Right atrium auricular region (tissue), 2 donors: Measurements from ENCODE around the genes MACROH2A1, TIFAB and BRD8.

DNA sequence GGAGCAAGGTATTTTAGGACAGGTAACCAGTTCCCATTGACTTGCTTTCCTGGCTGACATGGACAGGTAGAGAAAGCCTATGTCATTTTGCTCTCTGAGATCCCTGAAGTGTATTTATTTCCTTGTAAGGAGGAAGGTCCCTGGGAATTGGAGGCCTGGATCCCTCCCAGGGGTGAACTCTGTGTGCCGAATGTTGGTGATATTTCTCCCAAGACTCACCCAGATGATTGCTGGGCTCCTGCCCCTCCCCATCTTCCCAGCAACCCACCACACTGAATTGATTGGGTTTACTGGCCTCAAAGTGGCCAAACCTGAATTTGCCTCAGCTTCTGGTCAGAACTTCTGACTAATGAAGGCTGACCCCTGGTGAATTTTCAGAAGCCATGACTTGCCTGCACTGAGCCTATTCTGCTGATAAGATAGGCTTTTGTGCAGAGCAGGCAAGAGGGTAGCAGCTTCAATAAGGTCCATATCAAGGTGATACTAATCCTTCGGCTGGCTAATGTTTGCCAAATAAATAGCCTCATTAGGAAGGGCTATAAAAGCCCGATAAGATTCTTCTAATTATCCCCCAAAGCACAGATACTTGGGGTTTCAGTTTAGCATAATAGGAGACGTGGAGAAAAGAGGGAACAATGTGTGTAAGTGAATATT is 152.8 kb upstream of the PITX1 start:
- PRO-cap, result no peak
- RAMPAGE, long total RNA, 2 experiments, result no peak in any of the 2 experiments

DNA sequence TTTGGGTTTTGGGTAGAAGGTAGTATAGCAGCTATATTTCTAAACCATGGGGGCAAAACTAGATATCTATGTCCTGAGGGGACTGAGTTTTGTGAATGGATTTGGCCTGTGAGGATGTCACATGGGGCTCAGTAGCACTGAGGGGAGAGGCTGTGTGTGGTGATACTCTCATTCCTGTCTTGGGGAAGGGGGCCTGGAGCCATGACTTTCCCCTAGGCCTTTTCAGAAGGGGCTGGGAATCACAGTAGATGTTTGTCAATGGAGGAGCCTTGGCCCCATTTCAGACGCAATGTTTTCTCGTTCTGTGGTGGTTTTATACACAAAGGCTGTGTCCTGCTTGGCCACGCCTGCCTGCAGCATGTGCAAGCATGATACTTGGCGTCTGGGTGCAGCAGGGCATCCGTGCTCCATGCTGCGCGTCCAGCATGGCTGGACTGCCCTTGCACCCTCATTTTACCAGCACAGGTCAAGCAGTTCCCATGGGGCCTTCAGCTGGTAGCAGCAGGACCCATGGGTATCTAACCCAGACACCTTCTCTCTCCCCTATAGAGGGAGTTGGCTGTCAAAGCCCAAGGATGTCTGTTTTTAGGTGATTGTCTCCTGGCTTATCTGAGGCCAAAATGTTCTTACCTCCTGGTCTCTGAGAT is 158.2 kb upstream of the PITX1 start:
- PRO-cap, result no peak
- RAMPAGE, long total RNA, 2 experiments, result no peak in any of the 2 experiments

DNA sequence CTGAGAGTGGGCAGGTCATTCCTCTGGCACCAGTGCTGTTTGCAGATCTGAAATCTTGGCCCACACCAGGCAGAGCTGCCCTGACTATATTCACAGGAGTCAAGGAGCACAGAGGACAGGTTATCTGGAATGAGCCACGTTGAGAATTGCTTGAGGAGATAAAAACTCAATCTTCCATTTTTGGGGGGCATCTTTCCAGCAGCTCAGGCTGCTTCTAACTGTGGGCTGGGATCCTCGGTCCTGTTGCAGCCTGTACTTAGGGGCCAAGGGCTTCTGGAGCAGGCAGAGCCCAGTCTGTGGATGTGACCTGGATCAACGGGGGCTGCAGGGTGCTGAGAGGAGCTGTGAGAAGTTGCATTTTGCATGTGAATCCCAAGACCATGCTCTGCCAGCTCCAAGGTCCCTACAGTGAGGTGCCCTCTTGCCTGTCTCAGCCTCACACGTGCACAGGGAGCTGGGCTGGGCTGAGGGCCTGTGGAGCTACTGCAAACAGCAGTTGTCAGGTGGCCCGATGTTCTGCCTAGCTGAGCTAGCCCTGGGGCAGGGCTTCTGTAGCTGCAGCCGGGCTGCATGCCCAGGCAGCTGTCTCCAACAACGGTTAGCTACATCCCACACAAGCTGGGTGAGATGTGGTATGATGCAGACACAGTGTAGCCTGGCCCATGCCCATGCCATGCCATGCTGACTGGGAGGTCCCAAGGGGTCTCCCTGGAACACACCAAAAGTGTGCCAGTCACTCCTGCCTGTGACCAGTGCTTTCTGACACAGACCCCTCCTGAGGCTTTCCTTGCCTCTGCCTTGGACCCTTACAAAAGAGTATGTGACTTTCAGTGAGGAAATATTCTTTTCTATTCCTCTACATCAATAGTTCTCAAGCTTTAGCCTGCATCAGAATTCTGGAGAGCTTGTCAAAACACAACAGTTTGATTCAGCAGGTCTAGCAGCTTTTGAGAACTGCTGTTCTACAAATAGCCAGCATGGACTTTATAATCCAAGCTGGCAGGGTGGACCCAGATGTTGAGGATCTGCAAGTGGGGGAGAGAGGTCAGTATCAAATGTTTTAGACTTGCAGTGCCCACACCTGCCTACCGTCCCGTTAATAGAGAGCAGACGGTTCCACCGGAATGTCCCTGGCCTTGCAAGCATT is 62.0 kb downstream of the MACROH2A1 start:
- PRO-cap, result no peak
- RAMPAGE, long total RNA, 2 experiments, result no peak in any of the 2 experiments

- PRO-cap, result unidirectional peak, minus-strand start at chr5:135378252
- RAMPAGE, long total RNA, 2 experiments, result no peak in any of the 2 experiments
Measured at GRCh38 chr5:135377735-135378381, 21.2 kb downstream of the MACROH2A1 start.

DNA sequence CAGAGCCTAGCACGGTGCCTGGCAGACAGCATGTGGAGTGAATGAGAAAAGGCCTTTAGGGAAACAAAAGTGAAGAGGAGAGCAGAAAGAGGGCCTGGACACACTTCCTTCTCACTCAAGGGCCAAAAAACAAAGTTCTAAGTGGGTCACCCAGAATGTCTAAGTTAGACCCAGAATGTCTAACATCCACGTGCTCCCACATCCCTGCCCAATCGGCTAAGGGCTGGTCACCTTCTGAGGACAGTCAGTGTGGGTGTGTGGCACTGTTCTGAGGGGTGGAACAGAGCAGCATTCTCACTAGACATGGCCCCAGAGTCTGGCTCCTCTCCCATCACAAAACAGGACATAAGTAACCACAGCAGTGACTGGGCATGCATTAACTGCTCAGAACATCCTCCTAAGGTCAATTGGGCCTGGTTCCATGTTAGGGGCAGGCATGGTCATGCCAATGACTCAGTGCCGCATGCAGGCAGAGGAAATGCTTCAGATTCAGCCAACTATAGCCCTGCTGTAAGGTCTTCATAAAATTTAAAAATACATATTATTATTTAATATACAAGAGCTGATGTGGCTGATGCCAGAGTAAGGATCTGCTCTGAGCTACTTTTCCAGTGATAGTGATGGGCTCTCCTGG is 13.0 kb downstream of the MACROH2A1 start:
- PRO-cap, result no peak
- RAMPAGE, long total RNA, 2 experiments, result no peak in any of the 2 experiments

- PRO-cap, result bidirectional peak, plus-strand start at chr5:135399281, minus-strand start at chr5:135399224
- RAMPAGE, long total RNA, 2 experiments, result start-site peak on the minus strand in 2 of 2 experiments, at chr5:135399139-135399208 at its widest, 636 to 1,040 reads per replicate
Measured at GRCh38 chr5:135399122-135400050, at the start of gene MACROH2A1. Gene MACROH2A1 (minus strand): TSS chr5:135399231.

DNA sequence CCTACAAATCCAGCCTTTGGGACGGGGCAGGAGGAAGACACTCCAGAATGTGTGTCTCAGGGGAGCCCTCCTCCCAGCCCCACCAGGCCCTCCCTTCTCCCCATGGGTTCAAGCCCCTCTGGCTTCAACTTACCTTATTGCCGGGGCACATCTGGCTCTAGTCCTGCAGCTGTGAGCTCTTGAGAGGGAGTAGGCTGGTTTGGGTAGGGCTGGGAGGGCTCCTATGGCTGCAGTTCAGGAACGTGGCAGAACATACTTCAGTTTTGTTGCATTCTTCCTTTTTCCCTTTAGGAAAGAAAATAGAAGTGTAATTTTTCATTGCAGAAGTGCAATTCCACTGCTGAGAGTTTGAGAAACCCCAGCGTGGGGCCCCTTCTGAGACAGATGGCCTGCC is at the start of gene TIFAB:
TSS of gene TIFAB (minus strand) at position 276 of the 394 bp plus-strand sequence.
- PRO-cap, result no peak
- RAMPAGE, long total RNA, 2 experiments, result no peak in any of the 2 experiments

- PRO-cap, result no peak
- RAMPAGE, long total RNA, 2 experiments, result no peak in any of the 2 experiments
Measured at GRCh38 chr5:135560766-135561220, 18.0 kb downstream of the CXCL14 start.

DNA sequence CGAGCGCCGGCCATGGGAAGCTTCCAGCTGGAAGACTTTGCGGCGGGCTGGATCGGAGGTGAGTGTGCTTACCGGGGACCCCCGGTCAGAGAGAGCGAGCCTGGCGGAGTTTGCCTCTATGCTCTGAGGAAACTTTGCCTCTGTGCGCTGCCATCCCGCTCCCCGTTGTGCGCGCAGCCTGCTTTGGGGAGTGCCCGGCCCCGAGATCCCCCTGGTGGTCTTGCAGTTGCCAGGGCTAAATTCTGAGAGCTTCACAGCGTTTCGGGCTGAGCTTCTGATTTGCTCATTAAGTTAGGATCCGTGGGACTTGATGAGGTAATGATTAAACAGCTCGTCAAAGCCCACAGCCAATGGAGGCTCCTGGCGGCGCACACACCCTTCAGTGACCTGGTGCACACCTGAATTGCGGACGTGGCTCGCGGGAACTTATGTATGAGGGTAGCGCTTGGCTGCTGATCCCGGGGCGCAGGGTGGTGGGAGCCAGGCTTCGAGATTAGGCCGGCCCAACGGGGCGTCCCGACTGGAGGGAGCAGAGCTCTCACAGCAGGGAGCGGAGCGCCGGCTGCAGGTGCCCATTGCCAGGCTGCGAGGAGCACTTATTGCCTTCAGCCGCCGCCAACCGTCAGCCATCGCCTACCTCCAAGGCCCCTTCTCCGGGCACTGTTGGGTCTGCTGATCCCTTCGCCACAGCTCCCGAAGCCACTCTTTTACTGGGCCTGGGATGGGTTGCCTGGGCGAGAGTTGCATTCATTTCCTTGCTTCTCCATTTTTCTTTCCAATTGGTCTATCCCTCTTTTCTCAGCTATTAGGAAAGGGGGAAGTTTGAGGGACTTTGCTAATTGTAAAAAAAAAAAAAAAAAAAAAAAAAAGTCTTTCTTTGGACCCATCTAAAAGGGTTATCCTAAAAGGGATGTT is 630 bp downstream of the SLC25A48 start:
- PRO-cap, result no peak
- RAMPAGE, long total RNA, 2 experiments, result no peak in any of the 2 experiments

DNA sequence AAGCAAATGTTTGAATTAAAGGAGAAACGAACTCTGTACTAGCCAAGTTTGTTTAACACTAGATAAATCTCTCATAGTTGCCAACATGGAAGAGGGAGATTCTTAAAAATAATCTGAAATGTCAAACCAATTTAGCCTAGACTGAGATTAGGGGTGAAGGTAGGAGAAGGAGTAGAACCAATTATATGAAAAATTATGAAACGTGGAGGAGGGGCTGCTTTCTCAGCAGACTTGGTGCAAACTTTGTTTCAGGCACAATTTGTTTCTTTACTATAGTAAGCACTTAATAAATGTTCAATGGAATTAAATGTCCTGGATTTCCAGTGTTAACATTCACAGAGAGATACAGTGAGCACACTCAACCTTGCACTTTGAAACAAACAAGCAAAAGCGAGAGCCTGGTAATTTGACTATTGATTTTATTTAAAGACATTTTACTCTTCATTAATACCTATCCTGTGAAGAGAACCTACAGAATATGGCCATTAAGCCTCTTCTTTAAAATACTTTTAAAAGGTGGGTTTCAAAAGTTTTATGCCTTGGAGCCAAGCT is 992 bp downstream of the LECT2 start:
- PRO-cap, result no peak
- RAMPAGE, long total RNA, 2 experiments, result no peak in any of the 2 experiments

- PRO-cap, result no peak
- RAMPAGE, long total RNA, 2 experiments, result no peak in any of the 2 experiments
Measured at GRCh38 chr5:136059040-136059375, 30.2 kb downstream of the TGFBI start.

GRCh38 chr5:137300327-137300838 is 198.7 kb downstream of the SPOCK1 start:
- PRO-cap, result unidirectional peak, plus-strand start at chr5:137300643
- RAMPAGE, long total RNA, 2 experiments, result no peak in any of the 2 experiments

GRCh38 chr5:137315844-137316327 is 183.2 kb downstream of the SPOCK1 start:
- PRO-cap, result unidirectional peak, minus-strand start at chr5:137316022
- RAMPAGE, long total RNA, 2 experiments, result no peak in any of the 2 experiments

- PRO-cap, result no peak
- RAMPAGE, long total RNA, 2 experiments, result no peak in any of the 2 experiments
Measured at GRCh38 chr5:137828182-137828583, 39.5 kb upstream of the MYOT start.

GRCh38 chr5:137838050-137838551 is 29.6 kb upstream of the MYOT start:
- PRO-cap, result unidirectional peak, minus-strand start at chr5:137838166
- RAMPAGE, long total RNA, 2 experiments, result no peak in any of the 2 experiments

GRCh38 chr5:137954129-137954413 is 64.8 kb downstream of the PKD2L2 start:
- PRO-cap, result no peak
- RAMPAGE, long total RNA, 2 experiments, result no peak in any of the 2 experiments

- PRO-cap, result no peak
- RAMPAGE, long total RNA, 2 experiments, result no peak in any of the 2 experiments
Measured at GRCh38 chr5:137979472-137980103, 53.3 kb downstream of the FAM13B start.

DNA sequence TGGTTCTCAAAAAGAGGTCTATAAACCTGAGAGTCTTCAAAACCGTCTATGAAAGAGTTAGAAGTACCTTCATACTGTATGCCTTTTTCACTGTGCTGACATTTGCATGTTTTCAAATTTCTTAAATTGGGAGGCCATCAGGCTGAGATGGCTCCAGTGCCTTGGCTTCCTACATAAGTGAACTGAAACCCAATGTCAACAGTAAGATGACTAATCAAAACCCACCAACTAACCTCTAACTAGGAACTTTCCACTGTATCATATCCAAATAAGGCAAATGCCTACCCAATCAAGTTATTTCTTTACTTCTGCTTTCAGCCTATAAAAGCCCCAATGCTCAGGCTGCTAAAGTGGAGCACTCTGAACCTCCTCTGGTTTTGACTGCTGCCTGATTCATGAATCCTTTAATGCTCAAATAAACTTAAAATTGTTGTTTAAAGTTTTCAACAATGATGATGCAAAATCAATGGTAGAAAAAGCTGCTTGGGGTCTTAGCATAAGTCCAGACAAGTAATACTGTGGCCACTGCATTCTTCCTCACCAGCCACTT is 35.0 kb downstream of the FAM13B start:
- PRO-cap, result no peak
- RAMPAGE, long total RNA, 2 experiments, result no peak in any of the 2 experiments

DNA sequence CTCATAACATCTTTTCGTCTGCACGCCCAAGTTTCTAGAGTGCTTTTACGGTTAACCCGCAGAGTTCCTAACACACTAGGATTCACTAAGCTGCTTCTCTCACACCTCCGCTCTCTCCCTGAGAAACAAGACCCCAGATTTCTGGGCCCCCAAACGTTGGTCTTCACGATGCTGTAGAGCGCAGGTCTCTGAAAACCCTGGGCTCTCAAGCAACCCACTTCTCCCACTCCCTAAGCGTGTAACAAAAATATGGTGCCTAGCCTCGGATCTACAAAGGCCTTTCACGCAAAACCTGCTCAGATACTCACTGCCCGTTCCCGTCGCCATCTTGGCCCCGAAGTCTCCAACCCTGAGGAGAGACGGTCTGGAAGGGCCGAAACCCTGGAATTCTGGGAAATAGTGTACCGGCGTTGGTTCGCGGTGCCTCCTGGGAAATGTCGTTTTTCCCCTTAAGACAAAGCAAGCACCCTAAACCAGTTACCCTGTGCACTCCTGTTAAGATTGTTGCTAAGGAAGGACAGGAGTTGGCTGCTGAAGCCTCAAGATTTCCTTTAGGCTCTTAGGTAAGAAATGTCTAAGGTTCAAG is at the start of gene BRD8:
TSS of gene BRD8 (minus strand) at position 343 of the 586 bp plus-strand sequence.
- PRO-cap, result unidirectional peak, minus-strand start at position 342 of the sequence
- RAMPAGE, long total RNA, 2 experiments, result start-site peak on the minus strand in 2 of 2 experiments, centred at positions 340 to 355 of the sequence, 895 to 1,857 reads per replicate

DNA sequence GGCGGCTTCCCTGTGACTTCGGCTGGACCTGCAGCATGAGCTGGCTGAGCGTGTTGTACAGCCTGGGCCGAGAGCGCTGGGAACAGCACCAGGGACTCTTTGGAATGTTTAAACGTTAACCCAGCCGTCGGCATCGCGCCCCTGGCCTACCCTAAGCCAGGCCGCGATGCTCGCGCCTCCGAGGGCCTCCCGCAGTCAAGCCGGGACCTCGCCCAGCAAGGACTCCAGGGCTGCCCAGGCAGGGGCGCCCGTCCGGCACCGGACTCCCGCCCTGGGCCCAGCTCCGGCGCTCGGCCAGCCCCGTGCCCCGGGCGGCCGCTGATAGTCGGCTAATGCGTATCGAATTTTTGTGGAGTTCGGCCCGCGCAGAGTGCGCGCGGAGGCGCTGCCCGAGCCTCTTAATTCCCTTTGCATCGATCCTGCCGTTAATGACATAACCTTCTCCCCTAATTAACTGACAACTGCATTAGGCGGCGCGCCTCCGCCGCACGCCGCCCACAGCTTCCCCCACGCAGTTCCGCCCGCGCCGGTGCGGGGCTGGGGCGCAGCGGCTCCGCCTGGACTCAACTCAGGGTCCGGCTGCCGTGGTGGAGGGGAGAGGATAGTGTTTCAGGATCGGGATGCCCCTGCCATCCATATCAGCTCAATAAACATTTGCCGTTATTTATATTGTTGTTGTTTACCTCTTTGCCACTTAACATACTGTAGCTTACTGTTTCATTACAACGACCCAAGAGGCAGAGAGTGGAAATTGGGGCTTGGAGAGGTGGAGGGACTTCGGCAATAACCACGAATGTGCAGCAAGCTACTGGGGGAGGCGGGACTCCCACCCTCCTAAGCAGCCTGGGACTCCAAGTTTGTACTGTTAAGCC is 28.8 kb upstream of the CDC23 start:
- PRO-cap, result no peak
- RAMPAGE, long total RNA, 2 experiments, result no peak in any of the 2 experiments